ENCODE results near the gene DIO1.

GRCh38 chr1:51634464-51634888 is 17.6 kb downstream of the OSBPL9 start:
- PRO-cap, 2 experiments, result no peak in any of the 2 experiments

GRCh38 chr1:51660973-51661320 is 44.1 kb downstream of the OSBPL9 start:
- PRO-cap, 2 experiments, result no peak in any of the 2 experiments

- PRO-cap, 2 experiments, result no peak in any of the 2 experiments
Observed at GRCh38 chr1:51784160-51785154, 94.1 kb downstream of the NRDC start.

- PRO-cap, 2 experiments, result no peak in any of the 2 experiments
Observed at GRCh38 chr1:51957541-51957955, 33.0 kb downstream of the RAB3B start.

GRCh38 chr1:52358995-52359344 is 7.0 kb downstream of the CC2D1B start:
- PRO-cap, 2 experiments, result no peak in any of the 2 experiments

GRCh38 chr1:52365053-52365316 is 1.0 kb downstream of the CC2D1B start:
- PRO-cap, 2 experiments, result no peak in any of the 2 experiments

DNA sequence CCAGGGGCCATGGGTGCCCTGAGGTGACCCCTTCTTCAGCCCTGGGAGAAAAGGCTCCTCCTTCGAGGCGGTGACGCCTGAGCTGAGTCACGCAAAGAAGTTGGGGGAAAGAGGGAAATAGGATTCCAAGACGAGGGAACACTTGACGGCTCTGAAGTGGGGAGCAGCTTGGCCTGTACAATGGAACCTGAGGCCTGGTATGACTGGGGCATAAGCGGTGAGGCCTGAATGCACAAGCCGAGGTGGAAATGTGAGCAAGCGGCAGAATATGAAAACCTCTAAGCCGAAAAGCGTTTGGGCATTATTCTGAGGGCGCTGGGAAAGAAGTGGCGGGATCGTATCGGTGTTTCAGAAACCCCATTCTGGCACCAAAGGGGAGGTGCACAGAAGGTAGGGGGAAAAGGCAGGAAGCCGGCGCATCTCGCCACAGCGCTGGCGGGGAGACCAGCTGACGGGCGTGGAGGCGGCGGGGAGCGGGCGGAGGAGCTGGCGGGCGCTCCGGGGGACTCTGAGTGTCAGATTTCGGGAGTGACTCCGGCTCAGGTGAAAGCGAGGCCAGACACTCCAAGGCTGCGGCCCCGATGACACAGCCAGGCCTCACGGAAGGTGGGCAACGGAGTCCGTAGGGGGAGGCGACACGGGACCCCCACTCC is 562 bp downstream of the CC2D1B start:
- PRO-cap, 2 experiments, result peak in 2 of 2 experiments; most common plus-strand start position 427 of the sequence (in 2); most common minus-strand start position 453 of the sequence (in 1)

GRCh38 chr1:52506194-52506516 is 46.7 kb downstream of the TUT4 start:
- PRO-cap, 2 experiments, result no peak in any of the 2 experiments

GRCh38 chr1:52553323-52554022 is 581 bp upstream of the TUT4 start:
- PRO-cap, 2 experiments, result peak in 2 of 2 experiments; most common plus-strand start chr1:52553531 (in 1); most common minus-strand start chr1:52553446 (in 2)

GRCh38 chr1:52659781-52660310 is 26.9 kb downstream of the SHISAL2A start:
- PRO-cap, 2 experiments, result no peak in any of the 2 experiments

- PRO-cap, 2 experiments, result no peak in any of the 2 experiments
Observed at GRCh38 chr1:52698688-52699004, 499 bp upstream of the COA7 start.

DNA sequence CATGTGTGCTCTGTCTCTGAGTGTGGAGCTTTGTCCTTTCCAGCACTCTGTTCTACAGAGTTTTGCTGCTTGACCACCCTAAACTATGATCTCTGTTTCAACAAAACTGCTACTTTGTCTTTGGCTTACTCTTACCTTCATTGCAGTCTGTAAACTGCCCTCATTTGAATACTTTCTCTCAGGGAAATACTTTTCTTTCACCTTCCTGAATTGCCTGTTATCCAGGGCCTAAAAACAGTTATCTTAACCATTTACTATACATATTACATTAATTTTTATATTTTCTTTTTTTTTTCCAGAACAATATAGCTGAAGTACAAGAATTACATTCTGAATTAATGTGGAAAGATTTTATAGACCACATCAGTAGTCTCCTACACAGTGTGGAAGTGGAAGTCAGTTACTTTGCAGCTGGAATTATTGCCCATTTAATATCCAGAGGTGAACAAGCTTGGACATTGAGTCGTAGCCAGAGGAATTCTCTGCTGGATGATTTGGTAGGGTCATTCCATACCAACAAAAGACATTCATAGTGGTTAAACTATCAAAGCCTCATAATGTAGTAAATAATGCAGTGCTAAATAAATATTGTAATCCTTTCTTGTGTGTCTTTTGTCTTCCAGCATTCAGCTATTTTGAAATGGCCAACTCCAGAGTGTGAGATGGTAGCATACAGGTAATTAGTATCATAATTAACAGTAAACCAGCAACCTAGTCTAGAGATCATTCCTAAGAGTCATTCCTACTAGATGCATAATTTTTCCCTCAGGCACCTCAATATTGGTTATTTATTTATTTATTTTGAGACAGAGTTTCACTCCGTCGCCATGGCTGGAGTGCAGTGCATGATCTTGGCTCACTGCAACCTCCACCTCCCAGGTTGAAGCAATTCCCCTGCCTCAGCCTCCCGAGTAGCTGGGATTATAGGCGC is 29.1 kb upstream of the ZYG11A start:
- PRO-cap, 2 experiments, result no peak in any of the 2 experiments

DNA sequence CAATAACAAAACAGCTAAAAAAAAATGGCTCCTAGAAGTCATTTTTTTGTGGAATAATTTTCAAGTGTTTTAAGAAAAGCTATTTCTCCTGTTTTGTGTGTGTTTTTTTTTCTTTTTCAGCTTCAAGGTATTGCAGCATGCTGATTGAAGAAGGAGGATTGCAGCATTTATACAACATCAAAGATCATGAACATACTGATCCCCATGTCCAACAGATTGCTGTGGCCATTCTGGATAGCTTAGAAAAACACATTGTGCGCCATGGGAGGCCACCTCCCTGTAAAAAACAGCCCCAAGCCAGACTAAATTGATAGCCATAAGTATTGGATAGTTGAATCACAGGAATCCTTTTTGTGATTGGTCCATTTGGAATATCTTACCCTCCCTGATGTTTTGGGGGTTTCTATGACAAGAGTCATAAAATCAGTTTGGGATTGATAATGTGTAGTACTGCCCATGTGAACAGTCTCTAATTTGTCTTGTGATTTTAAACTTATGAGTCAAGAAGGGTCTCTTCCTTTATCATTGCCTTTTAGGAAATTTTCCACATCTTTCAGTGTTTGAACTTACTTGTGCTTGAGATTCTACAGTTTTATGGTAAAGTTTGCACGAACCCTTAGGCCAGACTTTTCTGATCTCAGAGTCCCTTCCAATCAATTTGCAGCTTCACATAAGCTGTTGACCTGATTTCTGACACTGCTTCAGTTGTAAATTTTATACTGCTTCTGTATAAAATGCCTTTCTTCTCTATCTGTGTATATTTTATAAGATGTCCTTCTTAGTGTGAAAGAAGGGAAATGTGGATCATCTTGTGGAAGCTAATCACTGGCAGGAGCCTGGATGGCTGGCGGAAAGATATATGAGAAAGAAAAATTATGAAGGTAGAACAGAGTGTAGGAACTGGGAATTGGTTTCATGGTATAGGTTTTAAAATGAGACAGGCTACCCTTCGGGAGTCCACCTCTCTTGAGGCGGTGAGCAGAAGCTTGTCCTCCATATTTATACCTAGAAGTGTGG is 20.9 kb upstream of the ZYG11A start:
- PRO-cap, 2 experiments, result no peak in any of the 2 experiments

GRCh38 chr1:52919150-52920382 is 2.0 kb downstream of the ECHDC2 start:
- PRO-cap, 2 experiments, result no peak in any of the 2 experiments

- PRO-cap, 2 experiments, result peak in 2 of 2 experiments; most common plus-strand start chr1:52921099 (in 1); most common minus-strand start chr1:52921142 (in 2)
Observed at GRCh38 chr1:52920570-52921312, 799 bp downstream of the ECHDC2 start.

DNA sequence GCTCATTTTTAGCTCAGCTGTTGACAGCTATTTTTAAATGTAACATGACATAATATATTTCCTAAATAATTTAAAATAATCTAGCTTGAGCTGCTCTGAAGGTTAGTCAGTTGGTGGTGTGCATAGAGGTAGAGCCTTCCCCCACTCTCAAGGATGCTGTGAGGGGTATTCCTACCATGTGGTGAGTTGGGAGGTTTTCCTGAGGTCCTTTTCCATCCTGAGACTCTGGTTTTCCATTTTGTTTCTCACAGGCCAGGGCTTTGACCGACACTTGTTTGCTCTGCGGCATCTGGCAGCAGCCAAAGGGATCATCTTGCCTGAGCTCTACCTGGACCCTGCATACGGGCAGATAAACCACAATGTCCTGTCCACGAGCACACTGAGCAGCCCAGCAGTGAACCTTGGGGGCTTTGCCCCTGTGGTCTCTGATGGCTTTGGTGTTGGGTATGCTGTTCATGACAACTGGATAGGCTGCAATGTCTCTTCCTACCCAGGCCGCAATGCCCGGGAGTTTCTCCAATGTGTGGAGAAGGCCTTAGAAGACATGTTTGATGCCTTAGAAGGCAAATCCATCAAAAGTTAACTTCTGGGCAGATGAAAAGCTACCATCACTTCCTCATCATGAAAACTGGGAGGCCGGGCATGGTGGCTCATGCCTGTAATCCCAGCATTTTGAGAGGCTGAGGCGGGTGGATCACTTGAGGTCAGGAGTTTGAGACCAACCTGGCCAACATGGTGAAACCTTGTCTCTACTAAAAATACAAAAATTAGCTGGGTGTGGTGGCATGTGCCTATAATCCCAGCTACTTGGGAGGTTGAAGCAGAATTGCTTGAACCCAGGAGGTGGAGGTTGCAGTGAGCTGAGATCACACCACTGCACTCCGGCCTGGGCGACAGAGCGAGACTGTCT is 7.2 kb downstream of the CZIB start:
- PRO-cap, 2 experiments, result no peak in any of the 2 experiments

DNA sequence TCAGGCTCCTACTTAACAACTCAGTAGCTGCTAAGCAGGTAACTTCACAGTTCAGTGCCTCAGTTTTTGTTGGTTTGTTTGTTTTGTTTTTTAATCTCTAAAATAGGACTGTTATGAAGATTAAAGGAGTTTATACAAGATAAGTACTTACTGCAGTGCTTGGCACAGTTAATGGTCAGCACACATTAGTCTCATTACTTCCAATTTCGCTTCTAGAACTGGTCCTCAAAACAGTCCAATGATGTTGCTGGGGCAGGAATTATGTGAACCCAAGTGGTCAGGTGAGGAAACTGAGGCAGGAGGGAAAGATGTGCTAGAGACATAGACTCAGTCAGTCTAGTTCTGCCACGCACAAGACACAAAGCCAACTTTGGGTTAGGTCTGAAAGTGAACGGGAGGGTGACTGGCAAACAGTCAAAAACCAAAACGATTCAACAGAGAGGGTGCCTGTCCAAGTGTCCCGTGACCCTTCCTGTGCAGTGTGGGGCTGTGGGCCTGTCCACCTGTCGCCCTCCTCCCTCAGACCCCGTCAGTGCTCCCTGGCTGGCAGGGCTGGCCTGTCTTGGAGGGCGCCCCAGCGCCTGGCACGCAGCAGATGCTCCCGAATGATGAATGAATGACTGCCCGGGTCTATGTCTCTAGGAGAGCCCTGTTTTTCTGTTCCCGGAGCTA is 2.5 kb downstream of the LRP8 start:
- PRO-cap, 2 experiments, result no peak in any of the 2 experiments

- PRO-cap, 2 experiments, result no peak in any of the 2 experiments
Observed at GRCh38 chr1:53416967-53417449, 42.2 kb upstream of the DMRTB1 start.

- PRO-cap, 2 experiments, result no peak in any of the 2 experiments
Observed at GRCh38 chr1:53459452-53460249, 452 bp downstream of the DMRTB1 start.

- PRO-cap, 2 experiments, result no peak in any of the 2 experiments
Observed at GRCh38 chr1:53893930-53894503, at the start of gene DIO1. DIO1 (plus strand) TSS chr1:53894187.